ENCODE measurements around the genes VAMP5 and REEP1.

DNA sequence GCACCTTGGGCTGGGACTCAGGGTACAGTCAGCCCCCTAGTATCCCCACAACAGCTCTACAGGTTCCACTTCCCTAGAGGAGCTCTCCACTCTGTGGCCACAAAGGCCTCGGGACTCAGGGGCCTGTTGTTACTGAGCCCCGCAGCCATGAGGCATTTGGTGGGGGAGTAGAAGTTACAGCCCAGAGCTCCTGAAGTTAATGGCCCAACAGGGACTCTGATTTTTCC, 19.9 kb downstream of the SH2D6 start:
- PRO-cap, result no peak
- RAMPAGE, long total RNA, 4 experiments, result no peak in any of the 4 experiments

GRCh38 chr2:85457988-85458644, 39.6 kb downstream of the SH2D6 start:
- PRO-cap, result no peak
- RAMPAGE, long total RNA, 4 experiments, result no peak in any of the 4 experiments

- PRO-cap, result no peak
- RAMPAGE, long total RNA, 4 experiments, result no peak in any of the 4 experiments
Observed at GRCh38 chr2:85524201-85525220, 14.5 kb upstream of the MAT2A start.

DNA sequence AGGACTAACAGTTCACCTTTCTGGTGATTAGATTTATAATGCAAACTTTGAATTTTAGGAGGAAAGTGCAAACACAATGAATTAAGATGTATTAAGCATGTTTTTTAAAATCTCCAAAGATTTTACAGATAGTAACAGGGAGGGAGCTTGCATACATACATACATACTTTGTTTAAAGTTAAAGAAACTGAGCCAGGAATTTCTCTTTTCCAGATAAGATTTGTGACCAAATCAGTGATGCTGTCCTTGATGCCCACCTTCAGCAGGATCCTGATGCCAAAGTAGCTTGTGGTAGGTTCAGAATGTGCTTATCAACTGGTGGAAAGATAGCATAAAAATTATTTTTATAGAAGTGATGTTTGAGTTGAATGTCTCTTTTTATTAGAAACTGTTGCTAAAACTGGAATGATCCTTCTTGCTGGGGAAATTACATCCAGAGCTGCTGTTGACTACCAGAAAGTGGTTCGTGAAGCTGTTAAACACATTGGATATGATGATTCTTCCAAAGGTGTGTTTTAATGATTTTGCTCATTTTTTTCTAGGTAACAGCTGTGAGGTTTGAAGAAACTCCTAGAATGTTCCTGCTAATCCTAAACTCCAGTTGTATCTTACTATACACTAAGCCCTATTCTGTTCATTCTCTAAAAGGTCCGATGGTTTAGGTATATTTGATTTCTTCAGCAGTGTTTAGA, 2.0 kb downstream of the MAT2A start:
- PRO-cap, result no peak
- RAMPAGE, long total RNA, 4 experiments, result no peak in any of the 4 experiments

GRCh38 chr2:85541562-85541830, 2.5 kb downstream of the MAT2A start:
- PRO-cap, result no peak
- RAMPAGE, long total RNA, 4 experiments, result no peak in any of the 4 experiments

DNA sequence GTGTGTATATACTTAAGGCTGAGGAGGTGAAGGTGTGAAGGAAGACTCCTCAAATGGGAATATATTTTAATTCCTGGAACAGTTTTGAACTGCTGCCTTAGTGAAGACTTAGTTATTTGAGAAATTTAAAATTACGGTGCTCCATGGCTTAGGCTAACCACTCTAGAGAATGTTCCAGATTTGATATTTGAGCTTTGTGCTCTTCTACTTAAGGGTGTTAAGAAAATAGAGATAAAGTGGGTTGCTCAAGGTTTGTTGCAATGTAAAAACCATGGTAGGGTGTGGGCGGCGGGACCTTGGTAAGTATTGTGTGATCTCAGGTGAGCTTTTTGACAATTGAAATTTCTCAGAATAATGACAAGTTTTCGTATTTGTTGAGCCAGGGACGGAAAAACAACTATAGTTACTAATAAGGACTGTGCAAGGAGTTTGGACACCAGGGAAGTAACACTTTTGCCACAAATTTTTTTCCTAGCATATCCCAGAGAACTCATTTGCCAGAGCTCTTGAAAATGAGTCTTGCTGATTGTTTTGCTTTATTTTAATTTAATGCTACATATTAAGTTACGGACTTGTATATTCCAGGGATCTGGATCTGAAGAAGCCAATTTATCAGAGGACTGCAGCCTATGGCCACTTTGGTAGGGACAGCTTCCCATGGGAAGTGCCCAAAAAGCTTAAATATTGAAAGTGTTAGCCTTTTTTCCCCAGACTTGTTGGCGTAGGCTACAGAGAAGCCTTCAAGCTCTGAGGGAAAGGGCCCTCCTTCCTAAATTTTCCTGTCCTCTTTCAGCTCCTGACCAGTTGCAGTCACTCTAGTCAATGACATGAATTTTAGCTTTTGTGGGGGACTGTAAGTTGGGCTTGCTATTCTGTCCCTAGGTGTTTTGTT, 4.4 kb downstream of the MAT2A start:
- PRO-cap, result no peak
- RAMPAGE, long total RNA, 4 experiments, result no peak in any of the 4 experiments

DNA sequence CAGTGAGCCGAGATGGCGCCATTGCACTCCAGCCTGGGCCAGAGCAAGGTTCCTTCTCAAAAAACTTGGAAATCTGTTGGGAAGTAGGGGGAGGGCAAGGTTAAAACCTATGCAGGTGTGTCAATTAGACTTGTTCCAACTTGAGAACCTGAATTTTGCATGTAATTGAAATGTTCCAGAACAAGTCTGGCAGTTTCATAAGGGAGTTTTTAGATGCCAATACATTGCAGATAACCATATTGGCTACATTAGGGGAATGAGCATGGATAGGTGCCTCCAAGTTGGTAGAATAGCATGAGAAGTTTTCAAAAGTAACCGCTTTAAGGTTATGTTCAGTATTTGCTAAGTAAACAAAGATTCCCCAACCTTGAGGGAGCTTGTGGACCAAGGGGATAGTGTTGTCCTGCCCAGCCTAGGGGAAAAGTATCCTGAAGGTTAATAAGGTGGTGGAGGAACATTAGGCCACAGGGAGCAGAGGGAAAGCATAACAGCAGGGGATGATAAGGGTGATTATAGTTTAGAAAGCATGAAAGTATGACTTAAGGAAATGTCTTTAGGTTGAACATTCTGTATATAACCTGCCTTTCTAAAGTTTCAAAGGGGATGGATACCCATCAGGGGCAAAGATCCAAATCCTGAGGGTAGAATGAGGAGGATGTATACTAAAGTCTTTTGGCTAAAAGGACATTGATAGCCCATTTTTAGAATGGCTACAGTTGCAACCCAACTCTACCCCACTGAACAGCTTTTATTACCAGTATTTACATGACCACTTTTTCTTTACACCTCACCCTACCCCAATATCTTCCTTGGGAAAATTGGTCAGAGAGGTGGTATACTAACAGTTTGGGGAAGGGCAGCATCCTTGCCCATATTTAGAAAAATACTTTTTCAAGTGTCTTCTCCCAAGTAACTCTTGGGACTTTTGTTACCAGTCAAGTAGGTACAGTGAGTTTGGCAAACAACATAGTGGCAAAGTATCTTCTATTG, 8.0 kb downstream of the MAT2A start:
- PRO-cap, result no peak
- RAMPAGE, long total RNA, 4 experiments, result no peak in any of the 4 experiments

DNA sequence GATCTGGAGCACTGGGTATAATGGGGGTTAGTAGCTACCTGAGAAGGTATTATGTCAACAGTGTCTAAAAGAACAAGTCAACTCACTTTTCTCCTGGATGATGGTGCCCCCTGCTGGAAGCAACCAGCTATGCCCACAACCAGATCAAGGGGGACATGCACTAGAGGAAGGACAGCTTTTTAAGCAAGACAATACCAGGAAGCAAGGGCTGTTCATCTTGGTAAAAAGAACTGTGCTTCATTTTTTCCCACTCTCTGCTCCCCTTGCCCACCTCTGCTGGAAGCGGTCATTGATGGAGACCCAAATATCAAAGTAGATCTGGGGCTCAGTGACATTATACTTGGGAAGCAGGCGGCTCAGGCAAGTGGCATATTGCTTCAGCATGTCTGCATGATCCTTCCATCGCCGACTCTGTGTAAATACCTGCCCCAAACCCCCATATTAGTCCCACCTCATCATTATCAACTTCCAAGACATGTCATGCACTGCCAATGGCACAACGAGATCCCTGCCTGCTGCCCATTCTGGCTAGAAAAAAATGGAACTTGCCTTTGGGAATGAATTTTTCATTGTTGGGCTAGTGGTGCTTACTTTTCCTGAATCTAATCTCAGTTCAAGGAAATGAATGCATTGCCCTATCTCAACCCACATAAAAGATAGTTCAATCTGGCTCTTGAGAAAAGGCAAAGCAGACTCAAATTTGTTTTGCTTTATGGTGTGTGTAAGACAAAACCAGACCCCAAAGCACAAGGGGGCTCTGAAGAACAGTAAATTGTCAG, 9.0 kb downstream of the GGCX start:
- PRO-cap, result no peak
- RAMPAGE, long total RNA, 4 experiments, result no peak in any of the 4 experiments

GRCh38 chr2:85583852-85584823, at the start of gene VAMP5:
Gene VAMP5, plus strand, starts transcription at chr2:85584431.
- PRO-cap, result unidirectional peak, plus-strand start at chr2:85584451
- RAMPAGE, long total RNA, 4 experiments, result start-site peak on the plus strand in 4 of 4 experiments, at chr2:85584405-85584460 at its widest, 128 to 782 reads per replicate

- PRO-cap, result no peak
- RAMPAGE, long total RNA, 4 experiments, result no peak in any of the 4 experiments
Observed at GRCh38 chr2:85603269-85603573, 723 bp upstream of the TMEM150A start.

DNA sequence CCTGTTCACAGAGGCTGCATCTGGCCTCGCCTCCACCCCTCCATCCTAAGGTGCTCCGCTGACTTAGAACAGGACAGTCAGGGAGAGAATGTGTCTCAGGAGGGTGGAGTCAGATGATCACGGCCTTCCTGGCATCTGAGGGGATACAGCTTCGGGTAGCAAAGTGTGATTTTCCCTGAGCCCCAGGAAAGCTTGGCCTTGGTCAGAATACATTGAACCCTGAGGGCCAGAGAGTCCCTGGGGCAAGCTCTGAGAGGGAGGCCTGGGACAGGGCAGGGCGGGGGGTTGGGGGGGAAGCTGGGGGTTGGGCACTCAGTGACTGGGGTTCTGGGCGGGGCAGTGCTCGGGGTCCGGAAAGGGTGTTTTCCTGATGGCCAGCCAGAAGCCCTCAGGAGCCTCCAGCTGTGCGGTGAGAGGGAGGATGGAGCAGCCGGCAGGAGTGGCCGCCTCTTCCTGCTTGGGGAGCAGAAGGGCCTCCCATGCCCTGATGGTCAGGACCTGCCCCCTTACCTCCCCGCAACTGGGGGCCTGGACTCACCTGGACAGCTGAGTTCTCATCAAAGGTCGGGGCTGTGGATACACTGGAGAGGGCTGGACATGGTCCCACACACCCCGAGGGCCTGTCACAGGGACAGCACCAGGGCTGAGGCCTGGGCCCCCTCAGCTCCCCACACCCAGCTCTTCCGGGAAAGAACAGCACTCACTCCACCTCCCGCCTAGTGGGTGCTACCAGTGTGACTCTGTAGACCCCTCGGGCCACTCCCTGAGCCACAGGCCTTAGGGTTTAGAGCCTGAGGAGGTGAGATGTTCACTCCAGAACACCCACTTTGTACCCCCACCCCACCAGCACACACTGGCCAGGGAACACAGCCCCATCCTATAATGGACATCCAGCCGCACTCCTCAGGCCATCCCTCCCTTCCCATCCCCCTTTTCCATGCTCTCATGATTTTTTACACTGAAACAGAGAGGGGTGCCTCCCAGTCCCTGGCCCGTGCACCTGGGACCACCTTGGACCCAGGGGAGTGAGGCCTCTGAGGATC, 6.8 kb downstream of the SFTPB start:
- PRO-cap, result no peak
- RAMPAGE, long total RNA, 4 experiments, result no peak in any of the 4 experiments

DNA sequence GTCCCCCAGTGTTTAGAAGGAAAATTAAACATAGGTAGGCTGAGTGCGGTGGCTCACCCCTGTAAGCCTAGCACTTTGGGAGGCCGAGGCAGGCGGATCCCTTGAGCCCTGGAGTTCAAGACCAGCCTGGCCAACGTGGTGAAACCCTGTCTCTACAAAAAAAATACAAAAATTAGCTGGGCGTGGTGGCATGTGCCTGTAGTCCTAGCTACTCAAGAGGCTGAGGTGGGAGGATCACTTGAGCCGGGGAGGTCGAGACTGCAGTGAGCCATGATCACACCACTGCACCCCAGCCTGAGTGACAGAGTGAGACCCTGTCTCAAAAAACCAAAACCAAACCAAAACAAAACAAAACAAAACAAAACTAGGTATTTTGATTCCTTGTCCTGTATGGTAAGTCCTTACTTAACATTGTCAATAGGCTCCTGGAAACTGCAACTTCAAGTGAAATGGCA, 20.3 kb downstream of the GNLY start:
- PRO-cap, result no peak
- RAMPAGE, long total RNA, 4 experiments, result no peak in any of the 4 experiments

DNA sequence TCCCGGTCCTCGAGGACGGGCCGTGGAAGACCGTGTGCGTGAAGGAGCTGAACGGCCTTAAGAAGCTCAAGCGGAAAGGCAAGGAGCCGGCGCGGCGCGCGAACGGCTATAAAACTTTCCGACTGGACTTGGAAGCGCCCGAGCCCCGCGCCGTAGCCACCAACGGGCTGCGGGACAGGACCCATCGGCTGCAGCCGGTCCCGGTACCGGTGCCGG, 317 bp downstream of the ATOH8 start:
- PRO-cap, result no peak
- RAMPAGE, long total RNA, 4 experiments, result no peak in any of the 4 experiments

DNA sequence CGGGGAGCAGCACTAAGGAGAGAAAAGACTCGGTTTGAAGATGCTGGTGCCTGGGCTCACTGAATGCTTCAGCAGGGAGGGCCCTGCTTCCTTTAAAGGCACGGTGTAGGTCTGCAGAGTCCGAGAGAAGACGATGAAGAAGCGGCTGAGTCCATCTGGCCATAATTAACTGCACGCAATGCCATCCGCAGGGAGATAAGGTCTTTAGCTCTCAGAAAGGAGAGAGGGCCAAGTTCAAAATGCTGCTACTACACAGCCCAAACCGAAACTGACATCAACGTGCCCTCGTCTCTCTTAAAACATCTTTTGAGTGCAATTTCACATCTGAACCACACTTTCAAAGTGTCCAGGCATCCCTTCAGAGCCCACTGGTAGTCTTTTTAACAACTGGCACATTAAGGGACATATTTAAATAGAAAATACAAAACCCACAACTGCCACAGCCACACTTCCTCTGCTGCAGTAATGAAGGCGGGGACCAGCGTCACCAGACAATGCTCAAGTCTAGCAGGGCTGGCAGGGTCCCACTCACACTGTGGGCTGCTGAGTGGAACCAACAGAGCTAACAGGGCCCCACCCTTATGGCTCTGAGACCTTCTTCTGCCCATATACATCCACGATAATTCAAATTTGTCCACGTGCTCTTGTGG, 35.8 kb downstream of the ST3GAL5 start:
- PRO-cap, result no peak
- RAMPAGE, long total RNA, 4 experiments, result no peak in any of the 4 experiments

GRCh38 chr2:85949053-85949855, 60.5 kb upstream of the ST3GAL5 start:
- PRO-cap, result no peak
- RAMPAGE, long total RNA, 4 experiments, result no peak in any of the 4 experiments

- PRO-cap, result no peak
- RAMPAGE, long total RNA, 4 experiments, result no peak in any of the 4 experiments
Observed at GRCh38 chr2:86000266-86000660, 105.4 kb downstream of the POLR1A start.

- PRO-cap, result no peak
- RAMPAGE, long total RNA, 4 experiments, result no peak in any of the 4 experiments
Observed at GRCh38 chr2:86033453-86033920, 72.2 kb downstream of the POLR1A start.

- PRO-cap, result no peak
- RAMPAGE, long total RNA, 4 experiments, result no peak in any of the 4 experiments
Observed at GRCh38 chr2:86065373-86066057, 40.2 kb downstream of the POLR1A start.

DNA sequence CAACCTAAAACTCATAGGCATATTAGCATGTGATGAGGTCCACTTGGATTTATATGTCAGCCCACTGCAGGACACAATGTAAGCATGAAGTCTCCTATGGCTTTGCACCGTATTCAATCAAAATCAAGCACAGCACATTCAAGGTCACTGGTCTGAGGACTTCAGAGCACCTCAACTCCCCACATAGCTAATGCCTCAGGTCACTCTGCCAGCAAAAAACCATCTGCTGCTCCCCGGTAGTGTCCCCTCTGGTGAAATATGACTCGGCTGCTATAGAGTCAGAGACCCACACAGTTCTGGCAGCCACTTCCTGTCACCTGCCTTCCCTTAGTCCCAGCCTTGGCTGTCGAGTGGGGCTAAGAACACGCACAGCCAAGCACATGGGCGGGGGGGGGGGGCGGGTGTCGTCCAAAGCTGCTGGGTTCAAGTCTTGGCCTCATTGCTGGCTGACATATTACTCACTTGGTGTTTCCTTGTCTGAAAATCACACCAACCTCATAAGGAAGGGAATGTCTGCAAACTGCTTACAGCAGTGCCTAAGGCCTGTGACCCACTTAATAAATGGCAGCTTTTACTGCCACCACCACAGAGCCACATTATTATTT, 37.6 kb downstream of the POLR1A start:
- PRO-cap, result no peak
- RAMPAGE, long total RNA, 4 experiments, result no peak in any of the 4 experiments

- PRO-cap, result no peak
- RAMPAGE, long total RNA, 4 experiments, result no peak in any of the 4 experiments
Observed at GRCh38 chr2:86337247-86338096, at the start of gene REEP1. Gene REEP1, minus strand, starts transcription at chr2:86337626.

Measured in omental fat pad (tissue), 4 donors.